ENCODE measurements around a stretch of chr10.

DNA sequence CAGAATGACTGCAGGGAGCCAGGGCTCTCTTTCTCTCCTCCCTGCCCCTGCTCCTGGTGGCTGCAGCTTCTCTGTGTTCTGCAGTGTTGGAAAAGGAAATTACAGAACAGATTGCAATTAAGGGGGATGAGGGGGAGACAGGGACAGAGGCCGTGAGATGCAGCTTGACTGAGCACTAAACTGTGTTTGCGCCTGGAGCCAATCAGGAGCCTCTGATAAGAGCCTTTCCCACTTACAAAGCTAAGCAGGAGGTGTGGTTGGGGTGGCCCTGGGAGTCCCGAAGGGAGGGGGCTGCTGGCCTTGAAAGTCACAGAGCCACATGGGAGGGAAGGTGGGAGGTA, 26.6 kb downstream of the TRIM8 start:
- PRO-cap: no peak

- PRO-cap: unidirectional peak, plus-strand start at chr10:102745422
These were observed 1.4 kb downstream of the WBP1L start for GRCh38 chr10:102745088-102745571.

GRCh38 chr10:102782128-102782549, 38.4 kb downstream of the WBP1L start:
- PRO-cap: no peak

DNA sequence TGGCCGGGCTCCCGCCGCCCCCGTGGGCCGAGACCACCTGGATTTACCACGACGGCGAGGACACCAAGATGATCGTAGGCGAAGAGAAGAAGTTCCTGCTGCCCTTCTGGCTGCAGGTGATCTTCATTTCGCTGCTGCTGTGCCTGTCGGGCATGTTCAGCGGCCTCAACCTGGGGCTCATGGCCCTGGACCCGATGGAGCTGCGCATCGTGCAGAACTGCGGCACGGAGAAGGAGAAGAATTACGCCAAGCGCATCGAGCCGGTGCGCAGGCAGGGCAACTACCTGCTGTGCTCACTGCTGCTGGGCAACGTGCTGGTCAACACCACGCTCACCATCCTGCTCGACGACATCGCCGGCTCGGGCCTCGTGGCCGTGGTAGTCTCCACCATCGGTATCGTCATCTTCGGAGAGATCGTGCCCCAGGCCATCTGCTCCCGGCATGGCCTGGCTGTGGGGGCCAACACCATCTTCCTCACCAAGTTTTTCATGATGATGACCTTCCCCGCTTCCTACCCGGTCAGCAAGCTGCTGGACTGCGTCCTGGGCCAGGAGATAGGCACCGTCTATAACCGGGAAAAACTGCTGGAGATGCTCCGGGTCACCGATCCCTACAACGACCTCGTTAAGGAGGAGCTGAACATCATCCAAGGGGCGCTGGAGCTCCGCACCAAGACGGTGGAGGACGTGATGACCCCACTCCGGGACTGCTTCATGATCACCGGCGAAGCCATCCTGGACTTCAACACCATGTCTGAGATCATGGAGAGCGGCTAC, 1.2 kb downstream of the CNNM2 start:
- PRO-cap: no peak

GRCh38 chr10:102975227-102975555, 57.1 kb downstream of the CNNM2 start:
- PRO-cap: unidirectional peak, plus-strand start at chr10:102975434

GRCh38 chr10:103081729-103082377, 111.2 kb downstream of the NT5C2 start:
- PRO-cap: no peak

- PRO-cap: no peak
These were observed 47.0 kb downstream of the NT5C2 start for GRCh38 chr10:103145991-103146644.

- PRO-cap: no peak
These were observed 4.7 kb downstream of the INA start for GRCh38 chr10:103281566-103282119.

- PRO-cap: bidirectional peak, plus-strand start at chr10:103442242, minus-strand start at chr10:103442082
These were observed 10.3 kb downstream of the CALHM2 start for GRCh38 chr10:103441677-103442442.

DNA sequence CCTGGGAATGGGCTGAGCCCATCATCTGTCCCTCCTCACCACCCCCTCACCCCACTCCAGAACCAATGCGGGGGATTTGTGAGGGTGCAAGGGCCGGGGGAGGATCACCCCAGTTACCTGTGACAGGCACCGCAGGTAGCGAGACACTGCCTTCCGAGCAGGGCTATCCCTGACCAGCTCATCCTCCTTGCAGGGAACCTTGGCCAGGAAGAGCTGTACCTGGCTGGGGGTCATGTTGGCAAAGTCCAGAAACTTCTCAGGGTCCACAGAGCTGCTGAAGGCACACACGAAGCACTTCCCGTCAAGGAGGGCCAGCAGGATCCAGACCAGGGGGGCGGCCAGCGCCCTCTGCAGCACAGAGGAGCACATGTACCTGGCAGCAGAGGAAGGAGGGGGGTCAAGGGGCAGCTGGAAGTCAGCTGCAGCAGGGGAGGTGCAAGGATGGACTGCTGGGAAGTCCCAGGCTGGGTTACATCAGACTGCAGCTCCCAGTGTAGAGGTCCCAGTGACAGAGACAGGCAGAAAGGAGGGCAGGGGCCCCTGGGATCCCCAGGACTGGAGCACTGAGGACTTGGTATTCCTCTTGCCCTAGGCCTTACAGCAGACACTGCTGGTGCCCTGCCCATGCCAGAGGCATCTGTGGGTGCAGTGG, 2.7 kb downstream of the CALHM3 start:
- PRO-cap: no peak

DNA sequence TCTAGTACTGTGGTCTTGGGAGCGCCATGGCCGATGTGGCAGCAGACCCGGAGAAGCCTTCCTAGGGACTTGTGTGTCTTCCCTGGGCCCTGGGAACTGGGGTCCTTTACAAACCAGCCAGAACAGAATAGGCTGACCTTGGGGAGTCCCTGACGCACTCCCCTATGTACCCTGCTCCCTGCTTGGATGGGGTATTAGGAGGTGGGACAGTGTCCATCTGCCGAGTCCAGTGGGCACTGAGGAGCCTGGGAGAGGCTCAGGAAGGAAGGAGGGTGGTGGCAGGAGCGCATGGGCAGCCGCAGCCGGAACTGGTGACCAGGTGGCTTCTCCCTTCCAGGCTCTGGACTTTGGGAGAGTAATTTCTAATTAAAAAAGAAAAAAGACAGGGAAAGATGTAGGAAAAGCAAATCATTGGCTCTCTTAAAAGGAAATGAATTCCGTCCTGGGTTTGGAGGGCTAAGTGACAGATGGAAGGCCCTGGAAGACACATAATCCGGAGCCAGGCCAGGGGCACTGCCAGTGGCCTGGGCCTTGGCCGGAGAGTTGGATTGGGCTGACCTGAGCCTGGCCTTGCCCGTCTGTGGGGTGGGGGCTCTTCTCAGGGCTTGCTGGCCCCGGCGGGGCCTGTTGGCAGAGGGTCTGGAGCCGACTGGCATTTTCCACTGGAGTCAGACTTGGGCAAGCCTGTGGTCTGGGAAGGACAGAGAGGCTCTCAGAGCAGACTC, 62.9 kb downstream of the NEURL1 start:
- PRO-cap: no peak

GRCh38 chr10:103759004-103759969, 96.1 kb downstream of the SH3PXD2A start:
- PRO-cap: bidirectional peak, plus-strand start at chr10:103759396, minus-strand start at chr10:103759205

- PRO-cap: unidirectional peak, plus-strand start at chr10:103812202
These were observed 43.5 kb downstream of the SH3PXD2A start for GRCh38 chr10:103811892-103812315.

GRCh38 chr10:103834885-103835549, 20.4 kb downstream of the SH3PXD2A start:
- PRO-cap: no peak

DNA sequence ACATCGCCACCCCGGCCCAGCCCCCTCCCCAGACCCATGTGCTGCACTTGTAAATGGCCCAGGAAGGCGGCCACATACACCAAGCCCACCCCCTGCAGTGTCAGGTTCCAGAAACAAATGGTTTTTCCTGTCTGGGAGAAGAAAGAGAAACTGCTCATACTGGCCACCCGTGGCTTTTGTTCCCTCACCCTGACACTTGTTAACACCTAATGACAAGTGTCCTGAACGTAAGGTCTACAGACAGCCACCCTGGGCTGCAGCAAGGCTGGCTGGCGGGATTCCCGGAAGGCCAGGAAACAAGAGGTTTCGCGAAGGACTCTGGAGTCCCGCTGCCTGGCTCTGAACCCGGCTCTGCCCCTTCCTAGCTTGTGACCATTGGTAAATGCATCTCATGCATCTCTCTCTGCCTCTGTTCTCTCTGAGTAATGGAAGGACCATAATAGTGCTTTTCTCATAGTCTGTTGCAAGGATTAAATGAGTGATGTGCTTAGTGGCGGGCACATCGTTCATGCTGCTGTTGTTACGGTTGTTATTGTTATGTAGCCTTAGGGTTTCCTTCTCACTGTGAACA, 15.0 kb downstream of the SH3PXD2A start:
- PRO-cap: no peak

DNA sequence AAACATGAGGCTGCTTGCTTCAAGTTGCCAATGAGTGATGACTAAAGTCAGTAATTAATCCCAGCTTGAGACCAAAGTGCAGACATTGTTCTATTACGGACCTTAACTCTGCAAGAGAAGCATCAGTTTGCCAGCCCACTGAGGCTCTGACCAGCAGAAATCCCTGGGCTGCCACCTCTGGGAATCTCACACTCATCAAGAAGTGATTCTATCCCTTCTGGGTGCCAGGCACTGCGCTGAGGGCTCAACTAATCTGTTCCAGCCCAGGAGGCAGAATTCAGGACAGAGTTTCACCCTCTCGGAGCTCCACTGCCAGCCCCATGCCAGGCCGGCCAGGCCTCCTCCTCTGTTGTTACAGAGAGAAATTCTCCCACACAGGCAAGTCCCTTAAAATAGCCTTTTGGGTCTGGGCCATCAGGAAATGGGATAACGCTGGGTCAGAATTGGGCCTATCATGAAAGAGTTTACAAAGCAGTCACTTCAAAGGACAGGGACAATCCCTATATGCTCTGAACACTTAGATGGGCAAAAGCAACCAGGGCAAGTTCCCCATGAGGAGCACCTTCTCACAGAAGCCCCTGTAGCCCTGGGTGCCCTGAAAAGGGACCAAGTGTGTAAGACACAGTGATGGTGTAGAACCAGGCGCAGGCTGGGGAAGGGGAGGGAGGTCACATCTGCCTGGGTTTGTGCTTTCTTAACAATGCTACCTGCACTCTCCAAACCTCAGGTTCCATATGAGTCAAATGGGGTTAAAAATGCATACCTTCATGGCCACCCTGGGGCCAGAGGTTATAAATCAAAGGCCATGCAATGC, 11.2 kb downstream of the SH3PXD2A start:
- PRO-cap: no peak

- PRO-cap: bidirectional peak, plus-strand start at chr10:103890468, minus-strand start at chr10:103890234
These were observed 27.8 kb downstream of the STN1 start for GRCh38 chr10:103890048-103890664.

DNA sequence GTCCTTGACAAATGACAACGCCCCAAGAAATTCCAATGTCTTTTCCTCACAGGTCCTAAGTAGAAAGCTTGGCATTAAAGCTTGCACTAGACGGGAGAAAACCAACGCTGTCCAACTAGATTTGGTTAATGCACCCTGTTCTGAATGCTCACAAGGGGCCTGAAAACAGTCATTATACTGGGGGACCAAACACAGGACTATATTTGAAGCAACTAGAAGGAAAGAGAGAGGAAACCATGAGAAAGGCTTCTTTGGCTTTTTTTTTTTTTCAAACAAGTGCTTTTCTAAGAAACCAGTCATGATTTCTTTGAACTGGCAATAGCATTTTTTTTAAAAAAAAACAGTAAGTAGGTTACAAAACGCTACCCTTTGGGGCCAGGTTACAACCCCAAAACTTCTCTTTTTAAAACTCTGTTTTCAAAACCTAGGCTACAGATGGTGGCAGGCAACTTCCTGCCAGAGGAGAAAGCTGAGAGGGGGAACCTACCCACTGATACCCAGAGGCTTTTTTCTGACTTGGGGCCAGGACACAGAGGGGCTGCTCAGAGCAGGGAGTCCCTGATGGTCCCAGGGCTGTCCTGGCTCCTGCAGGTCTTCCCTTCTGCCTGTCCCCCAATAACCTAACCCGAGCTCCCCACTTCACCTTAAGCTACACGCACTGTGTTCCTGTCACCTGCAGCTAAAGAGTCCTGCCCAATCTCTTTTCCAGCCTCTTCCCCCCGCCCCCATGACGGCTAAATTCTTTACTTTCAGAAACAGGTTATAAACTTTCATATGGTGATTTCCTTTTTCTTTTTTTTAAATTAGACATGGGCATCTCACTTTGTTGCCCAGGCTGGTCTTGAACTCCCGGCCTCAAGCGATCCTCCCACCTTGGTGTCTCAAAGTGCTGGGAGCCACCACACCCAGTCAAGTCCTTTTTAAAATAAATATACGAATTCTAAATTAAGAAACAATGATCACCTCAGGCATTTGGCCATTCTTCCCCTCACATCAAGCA, 6.9 kb downstream of the STN1 start:
- PRO-cap: unidirectional peak, plus-strand start at position 459 of the sequence

DNA sequence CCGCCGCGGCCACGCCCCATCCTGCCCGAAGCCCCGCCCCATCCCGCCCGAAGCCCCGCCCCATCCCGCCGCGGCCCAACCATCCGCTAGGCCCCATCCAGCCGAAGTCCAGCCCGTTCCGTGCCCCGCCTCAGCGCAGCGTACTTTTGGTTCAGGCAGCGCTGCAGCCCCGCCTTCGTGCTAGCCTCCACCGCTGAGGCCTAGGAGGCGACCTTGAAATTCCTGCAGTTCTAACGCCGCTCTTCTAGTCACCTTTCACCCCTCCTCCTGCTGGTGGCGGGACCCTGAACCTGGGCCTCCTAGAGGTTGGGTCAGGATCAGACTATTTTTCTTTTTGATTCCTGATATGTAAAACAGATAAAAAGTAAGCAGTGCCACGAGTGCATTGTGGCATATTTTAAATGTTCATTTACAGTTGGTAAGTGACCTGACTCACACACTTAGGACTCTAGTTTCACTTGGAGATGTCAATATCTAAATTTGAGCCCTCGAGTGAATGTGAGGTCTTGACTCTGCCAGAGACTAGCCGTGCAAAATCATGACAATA, 458 bp upstream of the STN1 start:
- PRO-cap: bidirectional peak, plus-strand start at position 143 of the sequence, minus-strand start outside the sequence

GRCh38 chr10:103921541-103922386, 3.8 kb upstream of the STN1 start:
- PRO-cap: unidirectional peak, plus-strand start at chr10:103921874

Data from colonic mucosa (tissue), 1 donor.